Penis (tissue), 1 donor: ENCODE measurements around a stretch of chr10.

DNA sequence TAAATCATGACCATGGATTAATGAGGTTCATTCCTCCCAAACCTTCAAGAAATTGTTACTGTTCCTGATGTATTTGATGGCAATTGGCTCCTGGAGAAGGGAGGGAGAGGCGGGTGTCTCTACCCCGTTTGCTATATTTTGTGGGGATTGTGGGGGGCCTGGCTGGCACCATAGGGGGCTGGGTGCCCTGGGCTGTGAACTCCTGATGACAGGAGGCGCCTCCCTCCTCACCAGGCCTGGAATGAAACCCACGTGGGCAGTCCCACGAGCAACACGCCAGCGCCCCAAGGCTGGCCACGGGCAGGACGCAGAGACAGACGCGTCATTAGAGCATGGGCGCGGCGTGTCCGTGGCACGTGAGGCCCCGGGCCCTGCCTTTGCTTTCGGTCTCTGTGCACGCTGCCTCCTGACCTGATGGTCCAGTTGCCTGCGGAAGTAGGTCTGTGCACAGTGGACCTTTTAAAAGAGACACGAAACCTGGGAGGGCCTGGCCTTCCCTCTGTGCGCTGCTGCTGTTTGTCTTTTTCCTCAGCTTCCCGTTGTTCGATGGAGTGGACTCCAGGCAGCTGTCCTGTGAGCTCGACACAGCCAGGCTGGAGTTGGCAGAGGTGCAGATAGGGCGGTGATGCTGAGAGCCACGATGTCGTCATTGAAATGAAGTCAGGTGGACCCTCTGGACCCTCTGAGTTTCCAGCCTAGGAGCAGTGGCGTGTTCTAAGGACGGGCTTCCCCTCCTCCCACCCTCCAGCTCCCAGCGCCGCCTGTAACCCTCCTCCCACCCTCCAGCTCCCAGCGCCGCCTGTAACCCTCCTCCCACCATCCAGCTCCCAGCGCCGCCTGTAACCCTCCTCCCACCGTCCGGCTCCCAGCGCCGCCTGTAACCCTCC, 40.0 kb upstream of the CFAP46 start:
- PRO-cap = no peak

GRCh38 chr10:133153887-133154227, 6.2 kb upstream of the KNDC1 start:
- PRO-cap = no peak

- PRO-cap = no peak
These were observed 1.1 kb upstream of the KNDC1 start for GRCh38 chr10:133158798-133159390.

GRCh38 chr10:133453523-133453873, 247 bp upstream of the SCART1 start:
- PRO-cap = no peak